Neural crest cell (in vitro differentiated cells): ENCODE measurements around a stretch of chr2.

- PRO-cap = no peak
Observed at GRCh38 chr2:32715163-32715765, 87.4 kb downstream of the TTC27 start.

DNA sequence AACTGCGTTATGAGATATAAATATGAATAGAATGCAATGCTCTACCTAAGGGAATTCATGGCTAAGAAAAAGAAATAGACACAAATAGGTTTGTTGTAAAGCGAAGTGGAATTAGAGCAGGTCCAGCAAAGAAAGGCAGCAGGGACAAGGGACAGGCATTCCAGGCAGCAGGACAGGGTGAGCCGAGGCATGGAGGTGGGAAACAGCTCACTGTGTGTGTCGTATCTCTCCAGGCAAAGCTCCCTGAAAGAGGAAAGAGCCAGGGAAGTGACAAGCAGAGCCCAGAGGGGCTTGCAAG lies 46.2 kb upstream of the LTBP1 start:
- PRO-cap = no peak

GRCh38 chr2:33134096-33135210 lies 187.7 kb downstream of the LTBP1 start:
- PRO-cap = no peak

DNA sequence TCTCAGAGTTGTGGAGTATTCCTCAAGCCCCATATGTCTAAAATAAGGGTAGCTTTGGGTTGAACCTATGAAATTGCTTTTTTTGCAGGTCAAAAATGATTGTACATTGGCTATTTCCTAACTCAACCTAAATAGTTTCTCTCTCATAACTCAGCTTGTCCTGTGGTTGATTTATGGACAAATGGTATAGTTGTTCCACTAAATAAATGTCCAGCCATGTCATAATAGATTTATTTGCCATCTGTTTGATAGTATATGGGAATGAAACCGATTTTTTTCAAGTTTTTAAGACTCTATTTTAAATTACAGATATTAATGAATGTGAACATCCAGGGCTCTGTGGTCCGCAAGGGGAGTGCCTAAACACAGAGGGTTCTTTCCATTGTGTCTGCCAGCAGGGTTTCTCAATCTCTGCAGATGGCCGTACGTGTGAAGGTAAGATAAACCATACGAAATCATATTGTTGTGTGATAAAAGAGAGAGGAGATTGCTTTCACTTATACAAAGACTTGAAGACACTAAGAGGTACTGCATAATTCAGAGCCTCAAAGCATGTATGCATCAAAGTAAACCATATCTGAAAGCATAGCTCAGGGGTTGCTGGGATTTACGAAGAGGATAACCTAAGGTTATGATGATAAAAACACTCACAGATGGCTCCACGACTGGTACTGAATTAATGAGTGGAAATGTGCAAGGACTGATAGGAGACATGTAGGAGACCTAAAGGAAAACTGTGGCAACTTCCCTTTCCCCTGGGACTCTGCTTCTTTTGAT lies 161.4 kb upstream of the RASGRP3 start:
- PRO-cap = no peak

DNA sequence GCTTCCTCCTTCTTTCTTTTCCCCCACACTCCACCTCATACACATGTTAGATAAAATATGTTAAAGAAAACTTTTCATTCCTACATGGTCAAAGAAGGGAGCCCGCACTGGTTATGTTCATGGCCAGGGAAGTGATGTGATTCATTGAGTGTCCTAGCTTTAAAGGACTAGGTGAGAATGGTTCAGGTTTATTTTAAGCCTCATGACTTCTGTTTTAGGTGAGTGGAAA lies 56.5 kb downstream of the RASGRP3 start:
- PRO-cap = no peak

GRCh38 chr2:33555028-33555802 lies 43.9 kb downstream of the FAM98A start:
- PRO-cap = no peak

DNA sequence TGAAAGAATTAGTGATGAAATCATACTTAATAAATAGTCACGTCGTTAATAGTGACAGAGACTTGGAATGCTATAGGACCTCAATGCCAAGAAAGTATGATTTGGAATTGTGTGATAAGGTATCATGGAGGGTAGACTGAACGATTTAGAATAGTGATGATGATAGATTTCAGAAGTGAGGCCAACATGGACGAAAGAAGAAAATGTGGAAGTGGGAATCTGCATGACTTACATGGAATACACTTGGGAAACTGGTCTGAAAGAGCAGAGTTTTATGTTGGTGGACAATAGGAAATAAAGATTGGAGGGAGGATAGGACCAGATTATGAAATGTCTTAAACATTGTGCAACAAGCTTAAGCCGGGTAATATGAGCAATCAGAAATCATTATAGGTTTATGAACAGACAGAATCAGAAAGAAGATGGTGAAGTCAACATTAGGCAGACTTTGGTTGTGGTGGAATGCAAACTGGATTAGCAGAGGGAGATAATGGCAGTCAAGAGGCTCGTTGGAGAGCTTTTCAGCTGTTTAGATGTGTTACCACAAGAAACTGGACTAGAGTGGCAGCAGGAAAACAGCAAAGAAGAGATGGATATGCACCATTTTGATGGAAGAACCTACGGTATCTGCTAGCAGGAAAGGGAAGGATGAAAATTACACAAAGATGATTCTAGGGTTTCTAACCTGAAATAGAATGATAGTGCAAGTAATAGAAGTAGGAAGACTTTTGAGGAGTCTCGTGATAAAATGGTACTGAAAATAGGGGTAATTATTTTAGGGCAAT lies 43.5 kb downstream of the CRIM1 start:
- PRO-cap = no peak

DNA sequence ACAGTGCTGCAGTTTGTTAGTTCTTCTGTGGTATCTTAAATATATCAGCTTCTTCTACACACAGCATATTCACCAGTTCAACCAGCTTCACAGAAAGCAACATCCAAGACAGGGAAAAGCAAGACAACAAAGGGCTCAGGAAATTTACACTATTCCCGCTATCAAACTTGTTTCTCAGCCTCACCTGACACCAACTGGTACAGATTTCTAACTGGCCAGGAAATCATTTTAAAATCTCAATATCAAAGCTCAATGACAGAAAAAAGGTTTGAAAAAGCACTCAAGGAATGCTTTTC lies 28.4 kb downstream of the FEZ2 start:
- PRO-cap = no peak

DNA sequence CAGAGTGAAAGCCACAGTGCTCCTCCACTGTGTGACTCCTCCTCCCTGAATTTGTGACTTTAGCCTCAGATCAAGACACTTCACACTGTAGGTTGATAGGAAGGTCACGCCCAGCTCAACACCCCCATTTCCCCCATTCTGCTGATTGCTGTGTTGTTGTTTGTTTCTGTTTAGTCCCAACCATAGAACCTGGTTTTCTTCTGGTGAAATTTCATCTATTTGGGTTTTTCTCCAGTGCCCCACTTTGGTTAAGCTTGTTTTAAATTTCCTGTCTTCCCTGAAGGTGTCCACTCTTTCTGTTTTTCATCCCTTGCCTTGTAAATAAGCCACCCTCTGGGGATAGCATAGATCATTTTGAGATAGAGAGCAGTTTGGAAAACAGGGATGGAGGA lies 102.3 kb downstream of the VIT start:
- PRO-cap = no peak

DNA sequence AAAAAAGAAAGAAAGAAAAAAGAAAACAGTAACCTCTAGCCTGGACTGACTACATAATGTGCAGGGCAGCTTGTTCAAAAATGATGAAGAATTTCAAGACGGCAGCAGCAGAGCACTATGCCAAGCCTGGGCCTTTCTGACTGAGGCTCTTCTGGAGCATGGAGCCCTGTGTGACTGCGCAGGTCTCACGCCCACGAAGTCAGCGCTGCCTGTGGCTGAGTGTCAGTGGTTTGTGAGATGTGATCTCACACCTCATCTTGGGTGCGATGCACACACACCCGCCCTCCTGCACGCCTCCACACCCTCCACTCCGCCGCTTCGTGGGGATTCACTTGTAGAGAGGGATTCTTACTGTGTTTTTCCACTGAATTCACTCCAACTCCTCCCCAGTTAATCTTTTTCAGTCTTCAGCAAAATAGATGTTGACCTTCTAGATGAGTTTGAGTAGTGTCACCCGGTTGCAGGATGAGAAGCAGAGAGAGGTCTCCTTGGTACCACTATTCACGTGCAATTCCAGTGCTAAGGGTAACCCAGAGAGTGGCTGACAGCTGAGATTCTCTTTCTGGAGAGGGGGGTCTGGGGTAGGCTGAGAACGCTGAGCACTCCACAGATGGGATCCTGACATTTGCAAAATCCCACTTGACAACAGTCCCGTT lies 104.0 kb downstream of the VIT start:
- PRO-cap = no peak

DNA sequence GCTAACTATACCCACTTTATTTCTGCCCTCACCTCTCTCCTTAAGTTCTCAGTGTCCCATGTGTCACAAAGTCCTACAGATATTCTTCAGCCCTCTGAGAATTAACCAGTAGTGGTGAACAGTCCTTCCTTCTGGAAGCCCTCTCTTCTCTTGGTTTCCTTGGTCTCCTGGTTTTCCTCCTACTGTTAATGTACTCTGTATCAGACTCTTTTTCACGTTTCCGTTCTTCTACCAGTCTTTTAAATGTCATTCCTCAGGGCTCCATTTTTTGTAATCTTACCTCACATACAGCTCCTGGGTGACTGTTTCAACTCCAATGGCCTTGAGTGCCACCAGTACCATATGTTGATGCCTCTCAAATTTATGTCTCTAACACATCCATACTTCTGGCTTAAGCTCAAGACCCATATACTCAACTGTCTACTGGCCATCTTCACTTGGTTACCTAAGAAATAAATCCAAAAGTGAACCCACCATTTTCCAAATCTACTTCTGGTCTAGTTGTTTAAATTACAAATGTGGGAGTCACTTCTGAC lies 53.9 kb downstream of the STRN start:
- PRO-cap = no peak

DNA sequence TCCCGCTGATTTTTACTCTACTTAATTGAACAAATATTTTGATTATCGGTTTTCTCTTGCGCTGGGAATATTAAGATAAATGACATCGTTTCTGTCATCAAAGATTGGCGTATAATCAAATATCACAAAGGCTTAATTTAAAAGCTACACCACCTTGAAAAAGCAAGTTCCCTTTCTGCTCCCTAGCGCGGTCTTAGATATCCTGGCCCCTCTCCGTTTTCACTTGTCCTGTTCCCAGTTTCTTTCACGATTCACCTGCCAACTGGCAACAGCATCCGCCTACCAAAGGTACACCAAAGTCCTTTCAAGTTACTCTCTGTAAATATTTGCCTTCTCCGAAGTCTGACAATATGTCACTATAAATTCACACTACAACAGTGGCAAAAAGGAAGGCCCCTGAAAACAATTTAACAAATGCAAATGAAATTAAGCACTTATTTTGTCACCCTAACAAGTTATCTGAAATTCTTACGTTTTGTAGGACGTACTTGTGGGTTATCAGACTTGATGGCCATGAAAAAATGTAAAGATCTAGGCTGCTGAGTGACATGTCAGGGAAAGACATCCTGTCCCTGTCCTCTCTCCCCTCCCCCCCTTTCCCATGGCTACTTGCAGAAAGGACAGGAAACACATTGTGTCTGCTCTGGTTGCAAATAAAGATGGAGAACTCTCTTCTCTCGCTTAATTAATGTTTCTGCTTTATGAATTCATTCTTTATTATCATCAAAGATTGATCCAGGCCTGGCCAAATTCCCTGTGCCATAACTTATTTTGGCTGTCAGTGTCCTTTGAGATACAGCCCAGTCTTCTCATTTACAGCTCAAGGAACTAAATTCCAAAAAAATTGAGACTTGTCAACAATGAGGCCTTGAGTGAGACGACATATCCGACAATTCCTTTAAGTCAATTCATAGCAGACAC lies 1.3 kb upstream of the STRN start:
- PRO-cap = bidirectional peak, plus-strand start at position 630 of the sequence, minus-strand start at position 549 of the sequence

DNA sequence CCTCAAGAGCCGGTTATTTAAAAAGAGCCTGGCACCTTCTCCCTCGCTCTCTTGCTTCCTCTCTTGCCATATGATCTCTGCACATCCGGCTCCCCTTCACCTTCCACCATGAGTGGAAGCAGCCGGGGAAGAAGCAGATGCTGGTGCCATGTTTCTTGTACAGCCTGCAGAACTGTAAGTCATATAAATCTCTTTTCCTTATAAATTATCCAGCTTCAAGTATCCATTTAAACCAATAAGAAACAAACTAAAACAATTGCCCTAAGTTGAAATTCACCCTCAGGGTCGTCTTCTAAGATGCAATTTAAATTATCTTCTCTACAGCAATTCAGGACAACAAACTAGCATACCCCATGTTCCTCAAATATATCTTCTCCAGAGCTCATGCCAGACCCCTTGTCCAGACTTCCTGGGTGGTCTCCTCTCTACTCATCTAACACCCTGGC lies 21.1 kb downstream of the GPATCH11 start:
- PRO-cap = no peak

- PRO-cap = no peak
Observed at GRCh38 chr2:37204802-37206010, 8.9 kb downstream of the CEBPZOS start.

- PRO-cap = no peak
Observed at GRCh38 chr2:37226886-37227200, 4.6 kb downstream of the CEBPZ start.

- PRO-cap = no peak
Observed at GRCh38 chr2:37227657-37228004, 3.8 kb downstream of the CEBPZ start.

GRCh38 chr2:37600005-37600525 lies 71.4 kb downstream of the CDC42EP3 start:
- PRO-cap = no peak

DNA sequence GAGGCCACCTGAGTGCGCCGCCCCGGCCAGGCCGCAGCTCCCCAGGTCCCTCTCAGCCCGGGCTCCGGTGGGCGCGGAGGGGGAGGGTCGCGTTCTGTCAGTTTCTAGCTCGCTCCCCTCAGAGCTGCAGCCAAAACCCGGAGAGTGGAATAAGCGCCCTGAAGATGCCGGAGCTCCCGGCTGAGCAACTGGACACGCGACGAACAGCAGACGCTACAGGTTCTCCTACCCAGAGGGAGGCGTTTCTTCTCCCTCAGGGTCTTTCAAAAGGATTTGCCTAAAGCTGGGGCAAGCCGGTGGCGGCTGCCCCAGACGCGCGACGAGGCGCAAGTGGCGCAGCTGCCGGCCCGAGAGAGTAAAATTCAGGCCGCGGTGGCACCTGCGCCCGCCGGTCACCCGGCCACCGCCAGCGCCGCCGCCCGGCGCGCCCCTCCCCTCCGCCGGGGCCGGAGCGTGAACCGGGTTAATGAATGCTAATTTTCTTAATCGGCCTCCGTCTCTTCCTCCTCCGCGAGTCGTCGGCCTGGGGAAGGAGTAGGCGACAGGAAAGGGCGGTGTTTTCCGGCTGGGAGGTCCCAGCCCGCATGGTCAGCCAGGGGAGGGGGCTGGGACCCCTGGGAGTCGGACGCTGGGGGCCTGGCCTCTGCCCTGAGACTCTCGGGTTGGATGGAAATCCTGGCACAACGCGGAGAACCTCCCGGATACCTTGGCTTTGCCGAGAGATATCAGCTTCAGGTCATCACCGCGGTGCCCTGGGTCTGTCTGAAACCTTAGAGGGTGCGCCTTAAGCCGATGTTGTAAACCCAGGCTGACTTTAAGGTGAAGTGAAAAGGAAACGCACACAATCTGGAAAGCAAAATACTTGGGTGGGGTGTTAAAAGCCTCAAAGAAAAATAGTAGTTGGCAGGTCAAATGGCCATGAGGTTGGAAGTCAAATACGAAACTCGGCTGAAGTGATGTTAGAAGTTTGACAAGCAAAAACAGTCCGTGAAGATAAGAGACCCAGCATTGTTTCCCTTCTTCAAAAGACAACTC lies 999 bp upstream of the CDC42EP3 start:
- PRO-cap = bidirectional peak, plus-strand start at position 161 of the sequence, minus-strand start at position 43 of the sequence; bidirectional peak, plus-strand start at position 699 of the sequence, minus-strand start at position 581 of the sequence

DNA sequence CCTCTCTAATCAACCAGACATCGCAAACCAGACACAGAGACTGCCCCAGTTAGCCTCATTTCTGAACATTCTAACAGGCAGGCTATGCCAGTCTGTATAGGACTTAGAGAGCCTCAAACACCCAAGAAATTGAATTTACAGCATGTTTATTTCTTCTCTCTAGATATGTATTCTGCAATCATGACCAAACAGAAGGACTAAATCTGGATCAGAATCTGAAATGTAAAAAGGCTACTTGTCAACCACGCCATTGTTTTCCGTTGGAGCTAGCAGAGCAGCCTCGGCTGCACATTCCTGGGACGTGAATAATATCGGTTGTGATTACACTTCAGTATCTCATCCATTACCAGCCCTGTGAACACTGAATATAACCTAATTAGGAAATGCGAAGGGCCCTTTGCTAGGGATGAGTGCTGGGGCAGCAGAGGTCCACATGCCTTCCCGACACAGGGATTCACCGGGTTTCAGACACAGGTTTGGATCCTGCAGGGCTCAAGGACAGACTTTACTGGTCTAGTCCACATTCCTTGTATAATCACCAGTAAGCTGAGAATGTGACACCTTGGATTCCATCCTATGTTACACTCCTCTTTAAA lies 17.6 kb upstream of the CDC42EP3 start:
- PRO-cap = no peak

GRCh38 chr2:38071035-38071377 lies 4.9 kb downstream of the CYP1B1 start:
- PRO-cap = no peak